Myometrial cell (primary cell): ENCODE measurements around the gene GLB1L3.

GRCh38 chr11:130403106-130403917 is 25.1 kb downstream of the ADAMTS8 start:
- RAMPAGE, long total RNA, result no peak

DNA sequence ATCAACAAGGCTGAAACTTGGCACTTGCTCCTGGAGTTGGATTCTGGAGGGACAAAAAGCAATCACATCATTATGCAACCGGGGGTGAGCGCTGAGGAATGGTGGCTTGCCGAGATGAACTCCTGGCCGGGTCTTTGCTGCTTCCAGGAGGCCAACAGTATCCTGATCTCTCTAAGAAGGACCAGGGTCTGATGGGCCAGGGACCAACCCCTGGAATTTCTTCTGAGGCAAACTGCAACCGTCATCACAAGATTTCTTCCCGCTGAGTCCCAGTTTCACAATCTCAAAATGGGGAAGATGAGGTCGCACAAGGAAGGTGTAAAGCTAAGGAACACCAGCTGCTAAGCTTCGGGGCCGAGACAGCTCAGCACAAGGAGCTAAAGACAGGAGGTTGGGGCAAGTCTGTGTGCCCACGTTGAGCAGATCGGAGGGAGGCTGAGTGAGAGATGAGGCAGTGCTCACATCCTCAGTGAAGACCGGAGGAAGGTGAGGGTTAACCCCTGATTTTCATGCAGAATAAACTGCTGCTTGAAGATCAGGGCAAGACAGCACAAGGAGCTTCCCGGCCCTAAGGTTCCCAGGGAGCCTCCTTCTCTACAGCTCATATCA is 7.5 kb downstream of the ADAMTS8 start:
- RAMPAGE, long total RNA, result no peak

GRCh38 chr11:130476229-130476888 is 27.9 kb downstream of the ADAMTS15 start:
- RAMPAGE, long total RNA, result no peak

DNA sequence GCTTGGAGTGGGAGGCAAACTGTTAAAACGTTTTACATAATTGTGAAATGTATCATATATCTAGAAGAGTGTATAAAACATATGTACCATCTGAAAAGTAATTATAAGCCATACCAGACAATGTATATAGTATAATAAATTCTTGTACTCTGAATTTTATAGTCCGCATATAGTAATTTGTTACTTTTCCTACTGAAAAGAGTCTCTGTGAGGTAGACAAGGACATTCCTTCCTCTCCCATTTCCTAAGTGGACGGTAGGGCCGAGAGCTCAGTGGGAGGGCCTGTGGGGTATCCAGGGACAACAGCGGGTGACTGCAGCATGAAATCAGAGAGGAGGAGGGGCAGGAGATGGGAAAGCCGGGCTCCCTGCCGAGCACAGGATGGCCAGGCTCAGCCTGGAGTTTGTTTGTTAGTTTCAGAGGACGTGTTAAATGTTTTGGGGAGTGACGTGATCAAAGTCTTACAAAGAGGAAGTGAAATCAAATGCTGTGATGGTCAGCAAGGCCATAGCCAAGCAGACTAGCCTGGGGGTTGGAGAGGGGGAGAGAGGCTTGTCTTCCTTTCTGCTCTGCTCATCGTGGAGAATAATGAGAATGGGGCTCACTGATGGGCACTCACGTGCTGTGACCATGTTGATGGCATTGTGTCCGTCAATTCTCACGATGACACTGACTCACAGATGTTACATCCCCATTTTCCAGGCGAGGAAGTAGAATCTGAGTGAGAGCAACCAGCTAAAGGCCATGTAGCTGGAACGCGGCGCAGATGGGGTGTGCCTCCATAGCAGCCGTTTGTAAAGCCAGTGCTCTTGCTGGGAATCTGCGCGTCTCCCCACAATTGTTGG is 152.7 kb downstream of the ADAMTS15 start:
- RAMPAGE, long total RNA, result no peak

DNA sequence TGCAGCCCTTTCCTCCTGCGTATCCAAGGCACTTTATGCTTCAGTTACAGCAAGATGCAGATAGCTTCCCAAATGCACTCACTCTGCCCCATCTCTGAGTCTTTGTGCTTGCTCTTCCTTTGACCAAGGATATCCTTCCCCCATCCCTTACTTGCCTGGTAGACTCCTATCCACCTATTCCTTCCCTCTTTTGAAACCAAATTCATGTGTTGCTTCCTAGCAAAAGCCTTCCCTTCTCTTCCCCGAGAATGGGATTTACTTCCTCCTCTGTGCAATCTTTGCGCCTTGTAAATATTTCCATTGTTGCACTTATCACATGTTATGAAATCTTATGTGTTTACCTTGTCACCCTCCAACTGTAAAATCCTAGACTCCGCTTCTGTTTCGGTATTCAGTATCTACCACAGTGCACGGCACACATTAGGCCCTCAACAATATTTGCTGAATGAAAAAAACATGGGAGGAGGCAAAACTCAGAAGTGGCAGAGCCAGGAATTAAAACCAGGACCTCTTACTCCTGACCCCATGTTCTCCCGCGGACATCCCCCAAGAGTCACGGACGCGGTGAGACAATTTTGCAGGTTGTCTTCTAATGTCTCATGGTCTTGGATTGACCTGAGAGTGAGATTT is 197.1 kb downstream of the ADAMTS15 start:
- RAMPAGE, long total RNA, result no peak

GRCh38 chr11:130909781-130910574 is 6.3 kb downstream of the SNX19 start:
- RAMPAGE, long total RNA, result no peak

GRCh38 chr11:132126242-132126742 is 755.9 kb downstream of the NTM start:
- RAMPAGE, long total RNA, result no peak

- RAMPAGE, long total RNA, result no peak
Observed at GRCh38 chr11:132914751-132915042, 617.6 kb downstream of the OPCML start.

DNA sequence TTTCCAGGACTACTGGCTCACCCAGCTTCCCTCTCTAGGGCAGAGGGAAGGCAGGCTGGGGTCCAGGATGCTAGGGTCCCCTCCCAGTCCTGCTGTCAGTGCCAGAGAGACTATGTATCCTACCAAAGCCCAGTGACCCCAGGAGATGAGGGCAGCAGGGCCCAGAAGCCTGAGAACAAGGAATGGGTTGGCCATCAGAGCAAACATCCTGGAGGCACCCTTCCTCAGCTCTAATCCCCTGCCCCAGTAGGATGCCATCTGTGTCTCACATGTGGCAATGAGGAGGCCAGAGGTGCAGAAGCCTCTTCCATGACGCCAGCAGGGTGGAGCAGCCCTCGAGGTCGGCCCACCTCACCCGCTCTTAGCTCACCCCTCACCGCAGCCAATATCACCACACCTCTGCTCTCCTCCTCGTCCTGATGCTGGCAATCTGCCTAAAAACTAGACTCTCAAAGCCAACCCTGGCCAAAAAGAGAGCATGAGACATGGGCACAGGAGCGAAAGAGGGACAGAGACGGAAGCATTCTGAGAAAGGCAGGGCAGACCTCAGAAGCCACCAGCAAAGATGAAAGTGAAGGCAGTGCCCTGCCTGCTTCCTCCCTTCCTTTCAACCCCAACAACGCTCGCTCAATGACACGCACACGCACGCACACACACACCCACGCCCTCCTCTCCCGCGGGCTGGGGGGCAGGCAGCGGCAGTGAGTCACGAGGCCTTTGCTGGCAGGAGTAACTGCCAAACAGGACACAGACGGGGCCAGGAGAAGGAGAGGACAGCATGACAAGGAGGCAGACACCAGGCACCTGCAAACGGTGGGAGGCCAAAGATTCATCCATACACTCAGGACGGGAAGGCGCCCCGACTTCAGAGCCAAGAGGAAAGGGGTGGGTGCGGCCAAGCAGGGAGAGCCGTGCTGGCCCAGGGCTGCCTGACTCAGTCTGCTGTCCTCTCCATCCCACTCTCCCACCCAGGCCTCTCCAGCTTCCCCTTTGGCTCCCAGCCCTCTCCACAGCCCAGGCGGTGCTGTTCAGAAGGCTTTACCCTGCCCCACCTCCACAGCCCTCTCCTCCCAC is 11.6 kb downstream of the IGSF9B start:
- RAMPAGE, long total RNA, result no peak

- RAMPAGE, long total RNA, result no peak
Observed at GRCh38 chr11:133964998-133965585, 8.3 kb upstream of the IGSF9B start.

- RAMPAGE, long total RNA, result no peak
Observed at GRCh38 chr11:134042122-134042907, 26.6 kb upstream of the JAM3 start.

- RAMPAGE, long total RNA, result no peak
Observed at GRCh38 chr11:134102402-134103119, 33.7 kb downstream of the JAM3 start.

DNA sequence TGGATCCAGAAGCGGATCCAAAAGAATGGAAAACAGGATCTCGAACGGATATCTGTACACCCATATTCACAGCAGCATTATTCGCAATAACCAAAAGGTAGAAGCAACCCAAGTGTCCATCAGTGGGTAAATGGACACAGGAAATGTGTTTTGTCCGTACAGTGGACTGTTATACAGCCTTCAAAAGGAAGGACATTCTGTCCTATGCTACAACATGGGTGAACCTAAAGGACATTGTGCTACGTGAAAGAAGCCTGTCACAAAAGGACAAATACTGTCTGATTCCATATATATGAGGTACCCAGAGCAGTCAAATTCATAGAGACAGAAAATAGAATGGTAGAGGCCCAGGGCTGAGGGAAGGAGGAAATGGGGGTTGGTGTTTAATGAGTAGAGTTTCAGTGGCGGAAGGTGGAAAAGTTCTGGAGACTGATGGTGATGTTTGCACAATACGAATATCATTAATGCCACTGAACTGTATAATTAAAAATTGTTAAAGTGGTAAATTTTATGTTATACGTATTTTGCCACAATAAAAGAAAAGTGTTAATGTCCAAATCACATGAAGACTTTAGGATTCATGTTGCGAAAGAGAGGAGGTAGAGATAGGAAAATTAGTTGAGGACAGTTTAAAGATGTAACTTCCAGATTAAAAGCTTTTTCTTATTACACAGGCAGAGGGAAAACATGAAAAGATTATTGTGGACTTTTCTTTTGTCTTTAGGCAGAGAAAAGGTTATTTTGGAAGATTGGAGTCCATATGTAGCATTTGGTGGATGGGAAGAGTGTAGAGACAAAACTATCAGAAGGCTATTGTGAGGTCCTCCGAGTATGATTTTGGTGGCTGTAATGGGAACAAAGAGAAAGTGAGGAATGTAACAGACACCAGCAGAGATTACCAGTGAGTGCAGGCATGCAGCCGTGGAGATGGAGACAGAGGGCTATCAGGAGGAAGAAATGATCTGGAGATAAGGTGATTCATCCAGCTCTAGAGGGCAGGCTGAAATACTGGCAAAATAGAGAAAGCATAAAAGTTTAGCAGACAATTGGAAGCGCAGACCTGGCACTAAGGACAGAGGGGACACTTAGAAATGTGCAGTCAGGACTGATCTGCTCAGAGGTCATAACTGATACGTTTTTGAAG is 12.4 kb downstream of the VPS26B start:
- RAMPAGE, long total RNA, result no peak

DNA sequence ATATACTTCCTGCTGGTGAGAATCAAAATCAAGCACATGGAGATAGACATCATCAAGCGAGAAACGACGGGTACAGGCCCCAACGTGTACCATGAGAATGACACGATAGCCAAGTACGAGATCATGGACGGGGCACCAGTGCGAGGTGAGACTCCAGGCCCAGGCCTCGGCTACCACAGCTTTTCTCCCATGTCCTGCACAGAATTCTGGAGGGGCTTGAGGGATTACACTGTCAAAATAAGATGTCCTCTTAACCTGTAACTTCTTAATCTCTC is 10.1 kb downstream of the THYN1 start:
- RAMPAGE, long total RNA, result no peak

- RAMPAGE, long total RNA, result no peak
Observed at GRCh38 chr11:134275899-134277068, at the start of gene GLB1L3. Gene GLB1L3 (plus strand): TSS chr11:134276379.

DNA sequence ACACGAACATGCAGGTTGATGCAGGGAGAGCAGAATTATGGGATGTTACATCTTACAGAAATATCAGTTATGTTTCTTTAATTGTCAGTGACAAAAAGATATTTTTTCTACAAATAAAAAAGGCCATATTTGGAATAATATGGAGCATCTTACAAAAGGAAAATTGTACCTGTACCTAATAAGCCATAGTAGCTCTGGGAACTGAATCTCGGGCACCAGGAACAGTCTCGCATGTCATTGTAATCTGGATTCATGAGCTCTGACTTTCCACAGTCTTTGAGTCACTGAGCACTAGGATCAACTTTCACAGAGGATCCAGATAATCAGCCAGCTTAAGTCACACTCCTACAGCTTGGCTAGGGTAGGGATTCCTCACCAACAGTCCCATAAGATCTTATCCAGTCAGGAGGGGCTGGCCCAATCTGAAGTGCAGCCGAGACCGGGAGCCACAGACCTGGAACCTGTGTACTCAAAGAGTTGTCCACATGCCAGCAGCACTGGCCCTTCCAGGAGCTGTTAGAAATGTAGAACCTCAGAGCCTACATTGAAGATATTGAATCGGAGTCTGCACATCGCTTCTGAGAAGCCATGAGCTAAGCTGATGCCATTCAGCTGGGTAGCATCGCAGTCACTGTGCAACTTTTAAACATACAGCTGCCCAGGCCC is 538.6 kb upstream of the B3GAT1 start:
- RAMPAGE, long total RNA, result no peak